H7 (cell line): ENCODE measurements around the genes PDPK1, ZG16B, PAQR4 and IL32.

- RAMPAGE, long total RNA: no peak
Measured at GRCh38 chr16:2515148-2516051, 1.6 kb downstream of the ATP6V0C start.

DNA sequence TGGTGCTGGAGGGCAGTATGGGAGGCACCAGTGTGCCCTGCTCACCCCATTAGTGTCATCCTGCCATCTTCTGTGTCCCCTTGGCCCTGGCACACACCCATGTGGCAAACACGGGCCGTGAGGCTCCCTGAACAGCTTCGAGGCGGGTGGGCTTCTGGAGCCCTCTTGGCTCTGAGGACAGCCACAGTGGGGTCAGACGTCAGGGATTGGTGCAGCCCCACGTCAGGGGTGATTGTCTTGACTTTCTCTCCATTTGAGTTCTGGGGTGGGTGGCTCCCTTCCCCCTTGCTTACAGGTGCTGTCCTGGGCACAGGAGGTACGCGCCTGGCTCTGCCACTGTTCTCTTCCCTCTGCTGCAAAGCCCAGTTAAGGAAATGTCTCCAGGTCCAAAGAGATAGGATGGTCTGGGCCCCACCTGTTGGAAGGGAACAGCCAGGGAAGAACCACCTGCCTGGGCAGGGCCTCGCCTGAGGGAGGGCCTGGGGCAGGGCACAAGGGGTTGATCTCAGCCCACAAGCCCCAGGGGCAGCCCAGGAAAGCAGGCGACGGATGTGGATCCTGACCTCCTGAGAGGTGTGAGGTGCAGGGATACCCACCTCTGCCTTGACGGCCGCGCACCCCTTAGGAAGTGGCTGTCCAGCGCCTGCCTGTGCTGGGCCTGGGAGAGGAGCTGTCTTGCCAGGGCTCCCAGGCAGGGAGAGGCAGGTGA is 765 bp downstream of the CEMP1 start:
- RAMPAGE, long total RNA: no peak

DNA sequence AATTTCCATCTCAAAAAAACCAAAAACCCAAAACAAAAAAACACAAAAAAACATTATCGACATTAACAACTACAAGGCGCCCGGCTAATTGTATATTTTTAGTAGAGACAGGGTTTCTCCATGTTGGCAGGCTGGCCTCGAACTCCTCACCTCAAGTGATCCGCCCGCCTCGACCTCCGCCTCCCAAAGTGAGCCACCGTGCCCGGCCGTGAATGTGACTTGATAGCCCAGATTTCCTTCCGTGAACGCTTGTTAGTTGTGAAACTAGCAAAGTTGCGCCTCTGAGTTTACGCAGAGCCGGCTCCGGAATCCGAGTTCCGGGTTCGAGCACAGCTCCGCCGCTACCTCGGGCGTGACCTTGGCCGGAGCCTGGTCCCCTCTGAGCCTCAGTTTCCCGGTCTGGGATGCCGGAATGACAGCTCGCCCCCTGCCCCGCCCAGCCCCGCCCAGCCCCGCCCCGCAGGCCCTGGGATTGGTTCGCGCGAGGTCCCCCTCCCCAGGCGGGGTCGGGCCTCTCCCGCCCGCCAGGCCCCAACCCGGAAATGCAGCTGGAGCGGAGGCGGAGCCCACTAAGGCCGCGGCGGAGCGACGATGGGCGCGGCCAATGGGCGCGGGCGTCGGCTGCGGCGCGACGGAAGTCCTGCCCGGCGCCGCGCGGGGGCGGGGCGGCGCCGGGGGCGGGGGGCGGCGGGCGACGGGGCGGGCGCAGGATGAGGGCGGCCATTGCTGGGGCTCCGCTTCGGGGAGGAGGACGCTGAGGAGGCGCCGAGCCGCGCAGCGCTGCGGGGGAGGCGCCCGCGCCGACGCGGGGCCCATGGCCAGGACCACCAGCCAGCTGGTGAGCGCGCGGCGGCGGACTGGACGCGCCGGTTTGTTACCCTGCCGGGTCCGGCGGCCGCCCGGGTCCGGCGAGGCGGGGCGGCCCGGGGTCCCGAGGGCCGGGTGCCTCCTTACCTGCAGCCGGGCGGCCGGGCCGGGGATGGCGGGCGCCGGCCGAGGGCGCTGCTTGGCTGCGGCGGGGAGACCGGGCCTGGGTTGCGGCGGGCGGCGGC is at the start of gene PDPK1:
Gene PDPK1, plus strand, starts transcription at position 723 of the 1,052 bp plus-strand sequence.
- RAMPAGE, long total RNA: no peak

DNA sequence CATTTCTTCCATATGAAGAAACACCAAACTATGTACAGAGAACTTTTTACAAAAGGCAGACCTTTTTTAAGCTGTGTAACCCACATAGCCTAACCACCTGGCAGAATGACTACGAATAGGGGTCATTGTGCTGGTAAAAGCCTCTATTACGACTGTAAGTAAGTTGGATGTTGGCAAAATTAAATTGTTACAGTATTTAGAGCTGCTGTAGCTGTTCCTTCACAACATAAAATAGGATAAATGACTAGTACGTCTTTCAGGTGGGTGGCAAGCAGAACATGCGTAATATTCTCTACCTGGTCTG is 64.6 kb downstream of the PDPK1 start:
- RAMPAGE, long total RNA: no peak

GRCh38 chr16:2715453-2716025 is 4.5 kb downstream of the PRSS27 start:
- RAMPAGE, long total RNA: no peak

- RAMPAGE, long total RNA: no peak
Measured at GRCh38 chr16:2755523-2756032, 3.1 kb downstream of the SRRM2 start.

DNA sequence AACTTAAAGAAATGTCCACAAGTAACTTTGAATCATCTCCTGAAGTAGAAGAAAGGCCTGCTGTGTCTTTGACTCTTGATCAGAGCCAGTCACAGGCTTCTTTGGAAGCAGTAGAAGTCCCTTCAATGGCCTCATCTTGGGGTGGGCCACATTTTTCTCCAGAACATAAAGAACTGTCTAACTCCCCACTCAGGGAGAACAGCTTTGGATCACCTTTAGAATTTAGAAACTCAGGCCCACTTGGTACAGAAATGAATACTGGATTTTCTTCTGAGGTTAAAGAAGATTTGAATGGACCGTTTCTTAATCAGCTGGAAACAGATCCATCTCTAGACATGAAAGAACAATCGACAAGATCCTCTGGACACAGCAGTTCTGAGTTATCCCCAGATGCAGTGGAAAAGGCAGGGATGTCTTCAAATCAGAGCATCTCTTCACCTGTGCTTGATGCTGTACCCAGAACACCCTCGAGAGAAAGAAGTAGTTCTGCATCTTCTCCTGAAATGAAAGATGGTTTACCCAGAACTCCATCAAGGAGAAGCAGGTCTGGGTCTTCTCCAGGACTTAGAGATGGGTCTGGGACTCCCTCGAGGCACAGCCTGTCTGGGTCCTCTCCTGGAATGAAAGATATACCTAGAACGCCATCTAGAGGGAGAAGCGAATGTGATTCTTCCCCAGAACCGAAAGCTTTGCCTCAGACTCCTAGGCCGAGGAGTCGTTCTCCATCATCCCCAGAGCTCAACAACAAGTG is 12.0 kb downstream of the SRRM2 start:
- RAMPAGE, long total RNA: no peak

DNA sequence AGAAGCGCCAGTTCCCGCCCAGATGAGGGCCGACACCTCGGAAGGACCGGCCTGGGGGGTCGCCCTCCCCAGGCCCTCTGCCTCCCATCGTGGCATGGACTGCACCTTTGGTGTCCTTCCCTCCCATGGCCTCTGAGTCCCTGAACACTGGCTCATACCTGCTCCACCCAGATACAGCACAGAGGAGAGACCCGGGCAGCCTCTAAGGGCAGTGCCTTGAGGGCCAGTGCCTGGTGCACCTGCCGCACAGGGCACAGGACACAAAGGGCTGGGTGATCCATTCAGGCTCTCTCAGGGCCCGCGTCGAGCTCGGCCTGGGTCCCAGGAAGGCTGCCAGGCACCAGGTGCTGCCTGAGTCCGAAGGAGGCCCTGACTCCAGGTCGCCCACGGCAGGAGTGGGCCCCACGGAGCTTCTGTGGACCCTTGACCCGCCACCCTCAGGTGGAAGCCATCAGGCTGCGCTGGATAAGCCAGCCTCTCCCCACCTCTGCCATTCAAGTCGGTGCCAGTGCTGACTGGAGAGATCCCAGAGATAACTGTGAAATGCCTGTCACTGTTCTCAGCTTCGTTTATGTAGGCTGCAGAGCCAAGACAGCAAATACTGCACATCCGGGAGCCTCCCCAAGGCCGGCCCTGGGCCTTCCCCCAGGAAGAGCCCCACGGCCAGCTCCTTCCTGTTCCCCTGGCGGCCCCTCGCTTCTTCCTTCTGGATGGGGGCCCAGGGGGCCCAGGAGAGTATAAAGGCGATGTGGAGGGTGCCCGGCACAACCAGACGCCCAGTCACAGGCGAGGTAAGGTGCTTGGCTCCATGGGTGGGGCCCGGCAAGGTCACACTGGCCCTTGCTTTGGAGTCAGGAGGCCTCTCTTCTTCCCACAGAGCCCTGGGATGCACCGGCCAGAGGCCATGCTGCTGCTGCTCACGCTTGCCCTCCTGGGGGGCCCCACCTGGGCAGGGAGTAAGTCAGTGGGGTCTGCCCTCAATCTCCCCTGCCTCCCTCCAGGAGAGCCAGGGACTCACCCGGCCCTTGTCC is at the start of gene ZG16B:
Gene ZG16B, plus strand, starts transcription at position 766 of the 1,031 bp plus-strand sequence.
- RAMPAGE, long total RNA: no peak

- RAMPAGE, long total RNA: no peak
Measured at GRCh38 chr16:2855416-2856093, 2.4 kb downstream of the PRSS22 start.

DNA sequence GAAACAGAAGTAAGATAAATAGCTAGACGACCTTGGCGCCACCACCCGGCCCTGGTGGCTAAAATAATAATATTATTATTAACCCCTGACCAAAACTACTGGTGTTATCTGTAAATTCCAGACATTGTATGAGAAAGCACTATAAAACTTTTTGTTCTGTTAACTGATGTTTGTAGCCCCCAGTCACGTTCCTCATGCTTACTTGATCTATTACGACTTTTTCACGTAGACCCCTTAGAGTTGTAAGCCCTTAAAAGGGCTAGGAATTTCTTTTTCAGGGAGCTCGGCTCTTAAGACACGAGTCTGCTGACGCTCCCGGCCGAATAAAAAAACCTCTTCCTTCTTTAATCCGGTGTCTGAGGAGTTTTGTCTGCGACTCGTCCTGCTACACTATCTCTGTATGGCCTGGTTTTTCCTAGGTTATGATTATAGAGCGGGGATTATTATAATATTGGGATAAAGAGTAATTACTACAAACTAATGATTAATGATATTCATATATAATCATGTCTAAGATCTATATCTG is 4.2 kb upstream of the FLYWCH1 start:
- RAMPAGE, long total RNA: no peak

GRCh38 chr16:2968256-2968755 is 842 bp upstream of the PAQR4 start:
- RAMPAGE, long total RNA: no peak

GRCh38 chr16:2968756-2969911 is at the start of gene PAQR4:
Gene PAQR4 (plus strand): TSS chr16:2969348.
- RAMPAGE, long total RNA: no peak

DNA sequence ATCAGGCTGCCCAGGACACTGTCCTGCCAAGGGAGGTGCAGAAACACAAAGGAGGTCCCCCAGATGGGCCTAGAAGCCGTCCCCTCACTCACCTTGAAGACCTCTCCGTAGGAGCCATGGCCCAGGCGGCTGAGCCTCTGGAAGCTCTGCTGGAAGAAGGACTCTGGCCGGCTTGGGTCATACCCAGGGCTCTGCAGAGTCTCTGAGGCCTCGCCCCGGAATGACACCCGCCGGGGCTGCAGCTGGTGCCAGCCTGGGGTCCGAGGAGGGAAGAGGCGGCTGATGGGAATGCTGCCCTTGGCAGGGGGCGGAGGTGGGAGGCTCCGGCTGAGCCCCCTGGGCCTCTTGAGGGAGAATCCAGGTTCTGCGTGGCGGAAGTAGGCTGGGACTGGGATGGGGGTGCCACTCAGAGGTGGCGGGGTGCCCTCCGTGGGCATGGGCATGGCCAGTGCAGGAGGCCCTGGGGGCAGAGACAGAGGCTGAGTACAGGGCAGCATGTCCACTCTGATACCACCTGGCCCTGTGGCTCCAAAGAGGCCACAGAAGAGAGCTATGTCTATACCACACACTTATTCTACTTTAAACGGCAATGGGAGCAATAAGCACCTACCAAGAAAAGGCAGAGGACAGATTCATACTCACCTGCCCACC is 3.5 kb downstream of the PKMYT1 start:
- RAMPAGE, long total RNA: no peak

GRCh38 chr16:2981284-2981911 is 1.2 kb upstream of the PKMYT1 start:
- RAMPAGE, long total RNA: no peak

GRCh38 chr16:3008485-3009045 is 4.2 kb upstream of the CLDN9 start:
- RAMPAGE, long total RNA: no peak

- RAMPAGE, long total RNA: no peak
Measured at GRCh38 chr16:3020641-3021363, 634 bp downstream of the TNFRSF12A start.

DNA sequence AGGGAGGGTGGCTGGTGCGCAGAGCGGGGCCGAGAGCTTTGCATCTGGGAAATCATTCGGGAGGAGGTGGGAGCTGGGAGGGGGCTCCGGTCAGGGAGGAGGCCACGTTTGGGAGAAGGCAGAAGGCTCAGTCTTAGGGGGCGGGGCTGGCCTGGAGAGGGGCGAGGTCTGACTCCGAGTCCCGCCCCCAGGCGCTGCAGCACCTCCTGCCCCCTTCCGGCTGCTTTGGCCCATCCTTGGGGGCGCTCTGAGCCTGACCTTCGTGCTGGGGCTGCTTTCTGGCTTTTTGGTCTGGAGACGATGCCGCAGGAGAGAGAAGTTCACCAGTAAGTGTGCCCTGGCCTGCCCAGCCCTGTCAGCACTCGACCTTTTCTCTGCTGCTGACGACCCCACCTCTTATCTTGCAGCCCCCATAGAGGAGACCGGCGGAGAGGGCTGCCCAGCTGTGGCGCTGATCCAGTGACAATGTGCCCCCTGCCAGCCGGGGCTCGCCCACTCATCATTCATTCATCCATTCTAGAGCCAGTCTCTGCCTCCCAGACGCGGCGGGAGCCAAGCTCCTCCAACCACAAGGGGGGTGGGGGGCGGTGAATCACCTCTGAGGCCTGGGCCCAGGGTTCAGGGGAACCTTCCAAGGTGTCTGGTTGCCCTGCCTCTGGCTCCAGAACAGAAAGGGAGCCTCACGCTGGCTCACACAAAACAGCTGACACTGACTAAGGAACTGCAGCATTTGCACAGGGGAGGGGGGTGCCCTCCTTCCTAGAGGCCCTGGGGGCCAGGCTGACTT is 1.4 kb downstream of the TNFRSF12A start:
- RAMPAGE, long total RNA: no peak

DNA sequence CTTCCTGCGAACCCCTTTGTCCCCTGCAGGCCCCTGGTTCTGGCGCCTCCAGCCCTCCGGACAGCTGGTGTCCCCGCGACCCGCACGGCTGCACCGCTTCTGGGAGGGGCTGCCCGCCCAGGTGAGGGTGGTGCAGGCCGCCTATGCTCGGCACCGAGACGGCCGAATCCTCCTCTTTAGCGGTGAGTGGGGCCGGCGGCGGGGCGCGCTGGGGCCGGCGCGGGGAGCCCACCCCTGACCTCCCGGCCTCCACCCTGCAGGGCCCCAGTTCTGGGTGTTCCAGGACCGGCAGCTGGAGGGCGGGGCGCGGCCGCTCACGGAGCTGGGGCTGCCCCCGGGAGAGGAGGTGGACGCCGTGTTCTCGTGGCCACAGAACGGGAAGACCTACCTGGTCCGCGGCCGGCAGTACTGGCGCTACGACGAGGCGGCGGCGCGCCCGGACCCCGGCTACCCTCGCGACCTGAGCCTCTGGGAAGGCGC is 7.2 kb upstream of the IL32 start:
- RAMPAGE, long total RNA: no peak

DNA sequence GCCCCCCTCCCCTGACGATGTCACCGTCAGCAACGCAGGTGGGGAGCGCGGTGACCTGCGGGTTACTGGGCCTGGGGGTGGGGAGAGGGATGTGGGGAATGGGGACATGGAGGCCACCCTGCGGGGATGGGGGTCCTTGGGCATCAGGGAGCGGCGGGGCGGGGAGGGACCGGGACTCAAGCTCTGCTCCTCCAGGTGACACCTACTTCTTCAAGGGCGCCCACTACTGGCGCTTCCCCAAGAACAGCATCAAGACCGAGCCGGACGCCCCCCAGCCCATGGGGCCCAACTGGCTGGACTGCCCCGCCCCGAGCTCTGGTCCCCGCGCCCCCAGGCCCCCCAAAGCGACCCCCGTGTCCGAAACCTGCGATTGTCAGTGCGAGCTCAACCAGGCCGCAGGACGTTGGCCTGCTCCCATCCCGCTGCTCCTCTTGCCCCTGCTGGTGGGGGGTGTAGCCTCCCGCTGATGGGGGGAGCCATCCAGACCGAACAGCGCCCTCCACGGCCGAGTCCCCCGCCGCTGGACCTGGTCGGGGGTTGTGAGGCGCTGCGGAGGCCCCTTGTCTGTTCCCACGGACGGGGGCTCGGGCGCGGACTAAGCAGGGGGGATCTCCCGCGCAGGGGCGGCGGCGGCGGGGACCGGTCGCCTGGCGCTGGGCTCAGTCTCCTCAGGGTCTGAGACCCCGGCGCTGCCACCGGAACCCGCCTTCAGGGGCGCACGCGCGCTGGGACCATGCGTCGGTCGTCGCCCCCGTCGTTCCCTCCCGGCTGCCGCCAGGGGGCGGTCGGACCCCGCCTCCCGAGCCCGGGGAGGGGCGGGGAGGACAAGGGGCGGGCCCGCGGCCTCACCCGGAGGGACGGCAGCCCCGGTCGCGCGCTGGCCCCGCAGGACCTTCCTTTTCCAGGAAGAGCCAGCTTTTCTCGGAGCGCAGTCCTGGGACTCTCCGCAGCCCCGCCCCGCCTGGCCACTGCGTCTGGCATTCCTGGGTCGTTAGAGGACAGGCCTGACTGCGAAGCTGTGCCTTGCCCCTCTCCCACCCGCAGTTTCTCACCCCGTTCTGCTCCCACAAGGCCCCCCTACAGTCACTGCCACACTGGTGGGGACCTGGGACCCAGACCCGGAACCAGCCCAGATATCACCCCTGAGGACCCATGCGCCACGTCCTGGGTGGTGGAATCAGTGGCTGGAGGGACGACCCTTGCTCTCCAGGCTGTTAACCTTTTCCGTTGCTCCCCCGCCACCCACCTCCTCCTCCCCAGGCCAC is 6.4 kb upstream of the IL32 start:
- RAMPAGE, long total RNA: no peak

DNA sequence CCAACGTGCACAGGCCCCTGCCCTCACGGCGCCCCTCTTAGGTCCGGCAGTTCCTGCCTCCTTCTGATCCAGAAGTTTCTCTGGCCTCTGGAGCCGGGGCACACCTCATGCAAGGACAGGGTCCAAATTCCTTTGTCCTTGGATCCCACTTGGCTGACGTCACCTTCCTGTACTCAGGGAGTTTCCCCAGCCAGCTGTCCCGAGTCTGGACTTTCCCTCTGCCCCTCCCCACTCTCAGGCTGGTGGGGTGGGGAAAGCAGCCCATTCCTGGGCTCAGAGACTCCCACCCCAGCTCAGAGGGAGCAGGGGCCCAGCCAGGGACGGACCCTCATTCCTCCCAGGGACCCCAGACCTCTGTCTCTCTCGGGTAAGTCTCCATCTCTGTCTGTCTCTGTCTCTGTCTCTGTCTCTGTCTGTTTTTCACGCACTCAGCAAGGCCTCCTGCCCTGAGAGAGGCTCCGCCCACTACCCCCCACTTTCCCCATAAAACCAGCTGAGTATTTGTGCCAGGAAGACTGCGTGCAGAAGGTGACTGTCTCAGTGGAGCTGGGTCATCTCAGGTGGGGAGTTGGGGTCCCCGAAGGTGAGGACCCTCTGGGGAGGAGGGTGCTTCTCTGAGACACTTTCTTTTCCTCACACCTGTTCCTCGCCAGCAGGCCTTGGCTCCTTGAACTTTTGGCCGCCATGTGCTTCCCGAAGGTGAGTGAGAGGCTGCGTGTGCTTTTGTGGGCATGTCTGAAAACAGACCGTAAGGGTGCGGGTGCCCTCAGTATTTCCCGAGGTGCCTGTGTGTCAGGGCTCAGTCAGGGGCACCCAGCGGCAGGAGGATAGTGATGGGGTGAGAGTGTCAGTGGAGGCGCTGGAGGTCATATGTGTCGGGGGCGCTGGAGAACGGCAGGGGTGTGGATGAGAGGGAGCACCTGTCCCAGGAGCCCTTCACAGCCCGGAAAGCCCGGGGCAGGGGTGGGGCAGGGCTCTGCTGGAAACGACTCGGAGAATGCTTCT is at the start of gene IL32:
Gene IL32, plus strand, starts transcription at position 513 of the 1,005 bp plus-strand sequence.
- RAMPAGE, long total RNA: no peak